Ureter (tissue), 1 donor: ENCODE measurements around a stretch of chr7.

DNA sequence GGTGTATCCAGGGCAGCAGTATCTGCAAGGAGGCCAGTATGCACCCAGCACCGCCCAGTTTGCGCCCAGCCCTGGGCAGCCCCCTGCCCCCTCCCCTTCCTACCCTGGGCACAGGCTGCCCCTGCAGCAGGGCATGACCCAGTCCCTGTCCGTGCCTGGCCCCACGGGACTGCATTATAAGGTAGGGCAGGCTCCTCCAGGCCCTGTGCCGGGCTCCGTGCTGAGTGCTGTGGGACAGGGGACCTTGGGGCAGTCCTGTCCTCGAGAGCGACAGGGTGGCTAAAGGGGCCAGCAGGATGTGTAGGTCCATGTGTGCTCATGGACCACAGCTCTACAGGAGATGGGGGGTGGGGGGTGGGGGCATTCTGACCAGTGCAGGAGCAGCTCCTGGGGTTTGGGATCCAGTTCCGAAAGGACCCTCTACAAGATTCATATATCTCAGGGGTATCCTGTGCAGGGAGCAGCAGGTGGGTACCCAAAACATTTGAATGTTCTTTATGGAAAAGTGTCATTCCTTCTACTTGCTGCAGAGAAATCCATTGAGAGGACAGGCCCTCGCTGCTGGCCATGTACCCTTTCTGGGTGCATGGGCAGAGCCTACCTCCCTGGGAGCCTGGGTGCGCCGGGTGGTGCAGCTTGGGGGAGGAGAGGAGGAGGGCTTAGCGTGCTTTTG is 10.8 kb downstream of the ZMIZ2 start:
- PRO-cap = no peak

- PRO-cap = no peak
These were observed 3.0 kb downstream of the PPIA start for GRCh38 chr7:44799310-44800028.

- PRO-cap = no peak
These were observed 1.1 kb upstream of the H2AZ2 start for GRCh38 chr7:44848938-44849515.

DNA sequence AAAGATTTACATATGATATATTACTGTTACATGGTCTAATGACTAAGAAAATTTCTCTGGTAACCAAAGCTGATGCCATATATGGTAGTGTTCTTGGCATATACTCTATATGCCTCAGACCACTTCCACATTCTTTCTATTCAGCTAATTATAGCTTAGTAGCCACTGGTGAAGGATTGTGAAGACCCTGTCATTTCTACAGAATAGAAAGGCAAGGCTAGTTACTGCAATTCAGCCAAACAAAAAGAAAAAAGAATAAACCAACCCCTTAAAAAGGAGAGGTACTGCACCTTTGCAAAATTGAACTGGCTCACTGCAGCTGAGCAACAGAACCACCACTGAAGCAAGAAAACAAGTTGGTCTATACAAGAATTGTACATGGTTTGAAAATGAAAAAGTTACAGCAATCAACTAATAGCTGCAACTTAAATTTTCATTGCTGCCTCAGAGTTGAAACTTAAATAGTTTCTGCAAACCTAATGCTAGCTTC is 3.6 kb downstream of the PURB start:
- PRO-cap = no peak

GRCh38 chr7:44970458-44971190 is 8.2 kb downstream of the MYO1G start:
- PRO-cap = no peak

DNA sequence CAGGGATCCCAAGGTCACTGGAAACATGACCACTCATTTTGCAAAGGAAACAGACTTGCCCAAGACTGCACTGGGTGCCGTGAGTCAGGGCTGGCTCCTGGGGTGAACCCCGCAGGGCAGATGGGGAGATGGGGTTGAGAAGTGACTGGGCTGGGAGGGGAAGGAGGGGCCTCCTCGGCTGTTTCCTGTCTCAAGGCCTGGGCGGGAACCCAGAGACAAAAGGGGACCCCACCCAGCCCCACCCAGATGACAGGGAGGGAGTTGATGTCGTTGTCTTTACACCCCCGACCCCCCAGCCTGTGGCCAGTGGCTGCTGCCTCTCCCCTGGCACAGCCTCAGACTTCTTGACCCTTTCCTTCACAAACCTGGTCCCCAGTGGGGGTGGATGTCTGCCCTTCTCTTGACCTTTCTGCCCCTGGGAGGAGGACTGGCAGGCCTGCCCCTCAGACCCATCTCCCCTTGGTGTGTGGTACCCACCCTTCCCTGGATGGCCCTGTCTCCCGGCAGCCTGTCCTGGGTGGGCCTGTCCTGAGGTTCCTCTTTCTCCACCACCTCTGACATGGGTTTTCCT is 1.4 kb downstream of the MYO1G start:
- PRO-cap = no peak

- PRO-cap = no peak
These were observed 13.4 kb downstream of the CCM2 start for GRCh38 chr7:45013170-45014051.

DNA sequence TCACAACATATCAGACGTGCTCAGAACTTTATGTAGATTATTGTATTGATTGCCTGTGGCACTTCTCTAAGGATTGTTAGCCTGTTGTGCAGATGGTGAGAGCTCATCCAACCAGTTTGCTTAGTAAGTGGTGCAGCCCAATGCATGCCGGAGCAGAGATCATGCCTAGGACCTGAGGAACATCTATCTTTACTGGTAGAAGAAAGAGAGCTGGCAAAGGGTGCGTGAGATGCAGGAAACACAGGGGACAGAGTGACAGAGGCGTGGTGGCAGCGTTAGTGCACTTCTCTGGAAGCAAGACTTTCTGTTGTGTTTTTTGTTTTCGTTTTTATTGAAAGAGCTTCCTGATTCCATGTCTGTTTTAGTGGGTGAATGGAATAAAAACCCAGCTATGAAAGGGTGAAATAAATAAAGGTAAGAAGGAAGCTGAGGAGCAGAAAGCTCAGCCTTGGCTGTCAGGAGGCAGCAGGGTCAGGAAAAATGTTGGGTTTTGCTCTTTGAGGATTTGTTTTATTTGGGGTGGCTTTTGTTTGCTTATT is 36.0 kb downstream of the CCM2 start:
- PRO-cap = no peak

GRCh38 chr7:45101361-45101757 is 10.1 kb downstream of the TBRG4 start:
- PRO-cap = no peak

GRCh38 chr7:45160367-45161010 is 2.9 kb downstream of the RAMP3 start:
- PRO-cap = no peak

DNA sequence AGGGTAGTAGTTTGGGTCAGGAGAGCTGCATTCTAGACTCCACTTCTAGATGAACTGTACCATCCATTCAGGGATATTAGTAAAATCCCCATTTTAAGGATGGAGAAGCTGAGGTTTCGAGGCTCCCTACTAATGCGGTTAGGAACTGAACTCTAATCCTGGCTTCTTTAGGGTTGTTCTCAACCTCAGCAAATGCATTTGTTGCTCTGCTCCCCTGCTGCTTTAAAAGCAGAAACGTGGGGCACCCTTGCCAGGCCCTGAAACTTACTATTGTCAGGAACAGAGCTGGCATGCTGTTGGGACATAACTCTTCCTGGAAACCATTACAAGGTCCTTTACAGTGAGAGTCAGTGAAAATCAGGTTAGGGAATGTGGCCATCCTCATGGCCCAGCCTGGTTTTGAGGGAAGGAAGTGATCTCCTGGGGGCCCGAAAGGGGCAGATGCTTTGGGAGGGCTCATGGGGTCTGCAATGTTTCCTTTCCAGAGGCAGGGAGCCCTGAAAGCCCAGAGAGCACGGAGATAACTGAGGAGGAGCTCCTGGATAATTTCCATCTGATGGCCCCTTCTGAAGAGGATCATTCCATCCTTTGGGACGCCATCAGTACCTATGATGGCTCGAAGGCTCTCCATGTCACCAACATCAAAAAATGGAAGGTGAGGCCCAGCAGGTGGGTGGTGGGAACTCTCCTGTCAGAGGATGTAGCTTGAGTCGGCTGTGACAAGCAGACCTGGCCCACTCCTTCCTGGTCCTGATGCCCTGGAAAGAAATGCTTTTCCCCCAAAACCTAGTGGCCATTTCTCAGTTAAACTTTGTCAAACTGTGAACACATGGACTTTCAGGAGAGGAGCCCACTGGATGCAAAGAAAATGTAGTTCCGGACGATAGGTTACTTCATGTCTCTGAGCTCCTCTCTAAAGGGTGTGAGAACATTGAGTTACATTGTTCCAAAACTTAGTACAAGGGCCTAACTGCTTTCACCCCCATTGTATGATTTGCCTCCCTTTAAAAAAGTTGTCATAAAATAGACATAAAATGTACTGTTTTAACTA is 2.1 kb downstream of the IGFBP1 start:
- PRO-cap = no peak

- PRO-cap = no peak
These were observed 3.6 kb downstream of the IGFBP1 start for GRCh38 chr7:45891792-45892344.

DNA sequence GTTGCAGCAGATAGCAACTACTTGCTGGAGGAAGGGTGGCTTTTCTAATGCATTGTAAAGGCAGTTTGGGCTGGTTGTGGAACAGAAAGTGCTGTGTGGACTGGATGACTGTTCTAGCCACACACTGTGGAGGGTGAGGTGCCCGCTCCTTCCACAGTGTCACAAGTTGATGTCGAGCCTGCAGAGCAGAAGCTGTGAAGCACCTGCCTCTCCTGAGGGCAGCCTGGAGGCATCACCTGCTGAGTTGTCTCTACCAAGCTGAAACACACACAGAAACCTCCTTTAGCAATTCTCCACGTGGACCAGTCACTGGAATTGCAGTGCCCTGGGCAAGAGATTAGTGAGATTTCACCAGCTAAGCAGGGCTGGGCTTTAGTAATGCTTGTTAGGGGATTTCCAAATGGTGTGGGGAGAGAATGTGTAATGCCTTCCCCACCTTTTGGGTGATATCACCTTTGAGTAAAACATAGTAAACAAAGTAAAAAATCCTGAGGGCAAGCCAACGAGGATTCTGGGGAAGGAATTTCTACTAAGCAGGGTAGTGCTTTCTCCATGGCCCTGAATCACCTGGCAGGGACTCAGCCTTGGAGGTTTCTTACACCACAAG is 232.9 kb upstream of the IGFBP3 start:
- PRO-cap = no peak

GRCh38 chr7:46154497-46154875 is 233.4 kb upstream of the IGFBP3 start:
- PRO-cap = no peak

GRCh38 chr7:46461148-46461573 is 540.1 kb upstream of the IGFBP3 start:
- PRO-cap = no peak

DNA sequence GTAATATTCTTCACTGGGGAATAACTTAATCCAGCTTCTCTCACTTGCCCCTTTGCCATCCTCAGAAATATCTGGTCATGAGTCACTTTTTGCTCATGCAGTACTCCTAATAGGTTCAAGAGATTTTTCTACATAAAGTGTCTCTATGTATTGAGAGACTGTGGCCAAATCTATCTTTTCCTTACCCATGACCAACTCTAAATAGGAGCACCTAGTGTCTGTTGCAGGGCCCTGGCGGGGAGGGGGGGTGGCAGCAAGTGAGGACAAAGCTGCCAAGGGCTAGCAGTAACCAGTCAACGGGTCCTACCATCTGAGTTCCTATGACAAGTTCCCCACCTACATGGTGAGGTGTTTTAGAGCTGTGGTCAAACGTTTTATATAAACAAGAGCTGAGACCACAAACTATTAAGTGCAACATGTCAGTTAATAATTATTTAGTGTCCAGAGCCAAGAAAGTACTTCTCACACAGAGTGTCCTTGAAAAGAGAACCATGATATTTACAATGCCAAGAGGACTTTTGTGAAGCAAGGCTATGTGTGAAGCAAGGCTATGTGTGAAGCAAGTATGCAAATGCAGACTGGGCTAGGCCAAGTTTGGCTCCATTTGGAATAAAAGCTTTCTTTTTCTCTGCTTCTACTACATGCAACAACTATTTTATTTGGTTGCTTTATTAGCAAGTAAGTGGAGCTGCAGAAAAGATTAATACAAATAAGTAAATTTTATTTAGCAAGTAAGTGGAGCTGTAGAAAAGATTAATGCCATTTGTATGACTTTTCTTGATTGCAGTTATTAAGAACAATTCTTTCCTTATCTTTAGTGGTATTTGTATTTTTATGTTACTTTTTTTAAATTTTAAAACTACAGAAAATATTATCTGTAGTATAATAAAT is 434.6 kb downstream of the TNS3 start:
- PRO-cap = no peak

DNA sequence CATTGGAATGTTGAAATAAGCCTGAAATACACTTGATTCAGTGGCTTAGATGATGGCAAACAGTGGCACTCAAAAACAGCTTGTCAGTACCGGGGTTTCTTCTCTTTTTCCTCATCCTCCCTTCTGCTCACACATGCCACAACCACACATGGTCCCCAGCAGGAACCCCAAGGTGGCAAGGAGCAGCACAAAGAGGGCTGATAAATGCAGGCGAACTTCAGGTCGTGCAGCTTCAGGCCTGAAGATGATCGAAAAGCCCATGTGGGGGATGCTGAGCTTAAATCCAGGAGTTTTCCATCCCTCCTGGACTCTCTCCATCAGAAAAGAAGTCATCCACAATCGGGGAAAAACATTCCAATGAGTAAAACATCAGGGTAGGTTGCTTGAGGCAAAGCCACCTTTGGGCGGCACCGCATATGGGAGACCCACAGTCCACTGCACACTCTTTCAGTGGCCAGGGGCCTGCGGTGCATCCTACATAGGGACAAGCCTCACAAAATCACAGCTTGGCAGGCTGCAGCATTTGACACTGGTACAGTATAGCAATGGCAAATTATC is 305.1 kb downstream of the TNS3 start:
- PRO-cap = no peak

DNA sequence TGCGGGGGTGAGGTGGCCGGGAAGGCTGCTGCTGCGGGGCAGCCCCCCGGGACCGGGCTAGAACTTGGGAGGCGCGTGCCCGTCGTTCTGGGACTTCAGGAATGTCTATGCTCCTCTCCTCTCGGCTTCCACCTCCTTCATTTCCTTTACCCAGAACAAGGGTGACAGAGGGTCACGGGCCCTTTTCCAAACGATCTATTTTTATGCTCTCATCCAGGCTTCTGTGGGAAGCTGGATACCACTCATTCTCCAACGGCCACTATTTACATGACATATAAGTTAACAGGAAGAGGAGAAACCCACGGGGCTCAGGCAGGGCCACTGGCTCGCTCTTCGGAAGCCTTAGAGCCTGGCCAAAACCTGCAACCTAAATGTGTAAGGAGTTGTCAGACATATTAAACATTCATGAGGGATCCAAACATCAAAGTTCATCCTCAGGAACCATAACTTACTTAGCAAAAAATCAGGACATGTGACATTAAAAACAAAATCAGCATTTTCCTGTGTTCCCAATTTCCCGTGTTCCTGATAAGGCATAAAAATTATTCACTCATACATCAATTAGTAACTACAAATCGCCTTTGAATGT is 266.5 kb downstream of the TNS3 start:
- PRO-cap = no peak

GRCh38 chr7:47400252-47400542 is 181.7 kb downstream of the TNS3 start:
- PRO-cap = no peak

GRCh38 chr7:47405510-47406843 is 175.9 kb downstream of the TNS3 start:
- PRO-cap = no peak